Skeletal muscle satellite cell (primary cell): ENCODE results near the genes SEL1L3 and DTHD1.

DNA sequence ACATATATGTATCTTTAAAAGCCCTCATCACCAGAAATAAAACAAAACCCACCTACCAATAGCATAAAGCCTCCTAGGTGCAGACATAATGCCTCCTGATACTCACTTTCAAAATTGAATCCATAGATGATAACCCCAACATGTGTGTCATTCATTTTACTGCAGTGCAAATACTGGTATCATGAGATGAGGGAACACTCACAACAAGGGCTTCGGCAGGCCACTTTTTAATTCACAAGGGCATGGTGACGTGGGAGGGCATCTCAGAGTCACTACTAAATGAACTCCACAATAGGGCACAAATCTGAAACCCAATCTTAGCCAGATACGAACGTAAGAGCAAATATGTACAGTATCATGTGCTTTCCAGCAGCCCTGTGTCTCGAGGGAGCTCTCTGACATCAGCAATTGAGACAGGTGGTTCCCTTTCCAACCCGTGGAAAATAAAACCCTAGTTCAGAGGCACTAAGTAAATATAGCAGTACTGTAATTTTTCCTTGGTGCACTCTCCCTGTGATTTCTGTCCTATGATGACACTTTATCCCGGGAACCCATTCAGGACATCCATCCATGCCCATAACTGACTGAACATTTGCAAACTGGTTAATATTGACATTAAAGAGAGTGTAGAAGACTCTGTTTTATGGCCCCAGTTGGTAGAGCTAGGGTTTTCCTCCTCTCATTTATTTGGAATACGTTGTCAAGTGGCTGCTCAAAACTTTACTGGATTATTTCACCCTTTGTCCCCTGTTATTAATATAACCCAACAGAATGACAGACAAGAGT lies 14.2 kb upstream of the PPARGC1A start:
- CAGE, long polyA plus RNA, result no peak

- CAGE, long polyA plus RNA, result no peak
Observed at GRCh38 chr4:23931457-23931849, 41.6 kb upstream of the PPARGC1A start.

DNA sequence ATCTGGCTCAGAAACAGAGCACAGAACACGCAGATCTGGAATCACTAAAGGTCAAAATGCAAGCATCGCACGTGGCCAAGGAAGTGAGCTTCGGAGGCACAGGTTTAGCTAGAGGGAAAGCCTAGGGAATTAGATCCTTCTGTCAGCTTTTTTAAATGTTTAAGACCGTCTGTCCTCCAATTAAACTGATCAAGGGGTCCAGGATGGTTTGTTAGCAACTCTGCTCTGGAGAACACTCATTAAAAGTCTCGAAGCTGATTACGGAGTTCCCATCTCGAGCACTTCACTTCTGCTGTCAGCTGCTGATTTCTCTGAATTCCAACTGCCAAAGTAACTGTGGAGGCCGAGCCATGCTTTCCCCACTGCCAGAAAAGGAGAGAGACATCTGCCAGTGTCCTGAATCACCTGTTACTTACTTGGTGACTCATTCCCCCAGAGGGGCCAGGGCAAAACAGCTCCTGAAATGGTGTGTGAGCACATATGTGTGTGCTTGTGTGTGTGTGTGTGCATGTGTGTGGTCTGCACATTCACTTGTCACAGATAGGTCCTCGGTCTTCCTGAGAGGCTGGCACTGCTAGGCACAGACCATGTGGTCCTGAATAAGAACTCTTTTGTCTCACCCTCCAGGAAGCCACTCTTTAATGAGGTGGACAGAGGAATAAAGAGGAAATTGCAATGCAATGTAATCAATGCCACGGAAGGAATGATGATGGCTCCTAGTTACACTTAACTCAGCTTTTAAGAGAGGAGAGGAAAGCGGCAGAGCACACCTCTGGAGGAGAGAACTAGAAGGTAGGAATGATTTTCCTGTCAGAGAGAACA lies 177.9 kb upstream of the PPARGC1A start:
- CAGE, long polyA plus RNA, result no peak

DNA sequence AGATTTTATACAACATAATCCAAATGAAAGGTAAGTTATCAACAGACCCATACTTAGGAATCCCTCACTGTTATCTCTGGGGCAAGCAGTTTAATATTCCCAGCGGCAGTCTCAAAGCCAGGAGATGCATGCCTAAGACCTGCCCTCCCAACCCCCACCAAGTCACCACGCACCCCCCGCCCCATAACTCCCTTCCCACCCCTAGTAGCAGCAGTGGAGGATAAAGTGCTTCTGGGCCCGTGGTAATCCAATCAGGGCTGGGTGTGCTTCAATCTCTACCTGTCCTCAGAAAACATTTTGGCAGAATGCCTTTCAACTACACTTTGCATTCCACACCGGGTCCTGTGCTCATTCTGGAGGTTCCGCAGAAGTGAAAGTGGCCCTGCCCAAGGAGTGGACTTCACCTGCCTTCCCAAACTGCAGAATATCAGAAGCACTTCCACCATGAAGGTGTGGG lies 322.4 kb downstream of the DHX15 start:
- CAGE, long polyA plus RNA, result no peak

- CAGE, long polyA plus RNA, result no peak
Observed at GRCh38 chr4:24524211-24524689, 60.1 kb downstream of the DHX15 start.

DNA sequence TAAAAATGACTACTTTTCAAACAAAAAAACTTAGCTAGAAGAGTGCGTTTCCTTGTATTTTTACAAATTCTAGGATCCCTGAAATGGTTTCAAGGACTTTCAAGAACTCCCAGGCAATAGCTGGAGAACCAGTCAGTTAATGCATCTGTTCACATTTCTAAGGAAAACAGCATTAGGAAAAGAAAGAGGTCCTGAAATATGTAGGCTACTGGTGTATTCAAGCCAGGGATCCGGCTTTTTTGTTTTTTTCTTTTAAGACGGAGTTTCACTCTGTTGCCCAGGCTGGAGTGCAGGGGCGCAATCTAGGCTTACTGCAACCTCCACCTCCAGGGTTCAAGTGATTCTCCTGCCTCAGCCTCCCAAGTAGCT lies 11.7 kb downstream of the DHX15 start:
- CAGE, long polyA plus RNA, result no peak

DNA sequence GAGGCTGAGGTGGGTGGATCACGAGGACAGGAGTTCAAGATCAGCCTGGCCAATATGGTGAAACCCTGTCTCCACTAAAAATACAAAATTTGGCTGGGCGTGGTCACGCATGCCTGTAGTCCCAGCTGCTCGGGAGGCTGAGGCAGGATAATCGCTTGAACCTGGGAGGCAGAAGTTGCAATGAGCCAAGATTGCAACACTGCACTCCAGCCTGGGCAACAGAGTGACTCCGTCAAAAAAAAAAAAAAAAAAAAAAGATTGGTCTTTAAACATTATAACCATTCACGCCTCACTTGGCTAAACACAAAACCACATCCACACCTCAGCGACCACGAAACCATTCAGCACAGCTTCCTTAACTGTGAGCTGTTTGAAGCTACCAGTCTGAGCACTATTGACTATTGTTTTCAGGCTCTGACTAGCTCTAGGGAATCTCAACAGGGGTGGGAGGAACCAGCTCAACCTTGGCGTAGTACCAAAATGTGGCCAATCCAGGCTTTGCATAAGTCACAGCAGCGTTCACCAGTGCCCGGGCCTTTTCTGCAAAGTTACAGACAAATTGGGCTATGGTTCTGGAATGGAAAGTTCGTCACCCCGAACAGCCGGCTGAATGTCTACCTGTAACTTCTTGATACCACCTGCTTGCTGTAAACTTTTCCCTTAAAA lies 73.6 kb upstream of the DHX15 start:
- CAGE, long polyA plus RNA, result no peak

- CAGE, long polyA plus RNA, result no peak
Observed at GRCh38 chr4:25653899-25654986, 1.4 kb upstream of the SLC34A2 start.

- CAGE, long polyA plus RNA, result no peak
Observed at GRCh38 chr4:25790012-25790627, 72.7 kb downstream of the SEL1L3 start.

DNA sequence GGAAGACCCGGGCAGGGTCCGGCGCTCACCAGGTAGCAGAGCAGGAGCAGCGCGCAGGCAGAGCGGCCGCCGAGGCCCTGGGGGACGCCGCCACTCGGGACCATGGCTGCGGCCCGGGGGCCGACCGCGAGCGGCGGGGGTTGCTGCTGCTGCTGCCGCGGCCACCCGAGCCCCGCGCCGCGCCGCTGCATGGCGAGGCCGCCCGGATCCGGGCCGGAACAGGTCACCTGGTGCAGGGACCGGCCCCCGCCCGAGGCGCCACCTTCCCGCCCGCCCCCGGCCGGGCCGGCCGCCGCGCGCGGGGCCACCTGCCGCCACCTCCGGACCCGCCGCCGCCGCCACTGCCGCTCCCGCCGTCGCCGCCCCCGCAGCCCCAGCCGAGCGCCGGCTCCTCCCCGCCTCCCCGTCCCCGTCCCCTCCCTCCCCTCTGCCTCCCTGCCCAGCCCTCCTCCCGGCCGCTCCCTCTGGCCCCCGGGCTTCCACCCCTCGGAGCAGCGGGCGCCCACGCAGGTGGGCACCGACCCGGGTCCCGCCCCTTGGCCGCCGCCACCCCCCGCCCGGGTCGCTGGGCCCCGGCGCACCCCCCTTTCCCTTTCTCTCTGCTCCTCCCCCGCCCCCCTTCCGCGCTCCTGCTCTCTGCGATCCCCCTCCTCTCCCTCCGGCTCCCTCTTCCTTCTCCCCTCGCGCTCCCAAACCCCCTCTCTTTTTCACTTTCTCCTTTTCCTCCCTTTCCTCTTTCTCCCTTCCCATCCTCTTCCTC lies at the start of gene SEL1L3:
SEL1L3 (minus strand) TSS at position 343 of the 760 bp plus-strand sequence.
- CAGE, long polyA plus RNA, result start-site peak on the minus strand centred at position 203 of the sequence, 59 bp wide, 115 and 40 reads in 2 replicates

GRCh38 chr4:26131567-26132207 lies 189.1 kb upstream of the RBPJ start:
- CAGE, long polyA plus RNA, result no peak

DNA sequence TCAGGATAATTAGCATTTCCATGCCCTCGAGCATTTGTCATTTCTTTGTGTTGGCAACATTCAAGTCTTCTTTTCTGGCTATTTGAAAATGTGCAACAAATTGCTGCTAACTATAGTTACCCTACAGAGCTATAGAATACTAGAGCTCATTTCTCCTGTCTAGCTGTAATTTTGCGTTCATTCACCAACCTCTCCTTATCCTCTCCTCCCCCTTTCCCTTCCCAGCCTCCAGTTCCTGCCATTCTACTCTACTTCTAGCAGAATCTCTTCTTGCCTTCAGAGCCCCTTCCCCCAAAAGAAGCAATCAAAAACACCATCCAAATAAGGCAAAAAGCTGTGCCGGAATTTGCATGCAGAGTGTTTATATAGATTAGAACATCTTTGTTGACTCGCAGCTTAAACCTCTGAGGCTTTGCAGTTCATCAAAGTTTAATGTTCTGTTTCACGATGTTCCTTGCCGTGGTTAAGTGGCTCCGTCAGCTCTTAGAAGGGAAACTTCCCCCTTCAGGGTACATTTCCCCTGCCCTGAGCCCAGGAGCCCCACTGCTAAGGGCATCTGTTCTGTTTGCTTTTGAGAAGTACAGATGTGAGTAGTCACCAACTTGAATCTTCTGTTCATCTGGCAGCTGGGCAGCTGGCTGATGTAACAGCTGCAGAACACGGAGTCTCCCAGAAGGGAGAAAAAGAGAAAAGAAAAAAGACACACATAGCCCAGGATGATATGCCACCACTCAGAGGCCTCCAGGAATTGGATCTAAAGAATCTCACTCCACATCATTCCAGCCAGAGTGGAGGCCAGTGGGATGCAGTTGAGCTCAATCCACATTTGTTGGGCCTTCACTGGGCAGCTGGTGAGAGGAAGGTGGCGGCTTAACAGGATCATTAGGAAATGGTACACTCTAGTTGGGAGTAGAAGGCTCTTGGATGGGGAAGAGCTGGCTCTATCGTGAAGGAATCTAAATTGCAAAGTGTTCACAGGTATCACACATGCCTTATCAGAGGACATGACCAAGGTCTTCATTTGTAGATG lies 178.9 kb upstream of the RBPJ start:
- CAGE, long polyA plus RNA, result no peak

DNA sequence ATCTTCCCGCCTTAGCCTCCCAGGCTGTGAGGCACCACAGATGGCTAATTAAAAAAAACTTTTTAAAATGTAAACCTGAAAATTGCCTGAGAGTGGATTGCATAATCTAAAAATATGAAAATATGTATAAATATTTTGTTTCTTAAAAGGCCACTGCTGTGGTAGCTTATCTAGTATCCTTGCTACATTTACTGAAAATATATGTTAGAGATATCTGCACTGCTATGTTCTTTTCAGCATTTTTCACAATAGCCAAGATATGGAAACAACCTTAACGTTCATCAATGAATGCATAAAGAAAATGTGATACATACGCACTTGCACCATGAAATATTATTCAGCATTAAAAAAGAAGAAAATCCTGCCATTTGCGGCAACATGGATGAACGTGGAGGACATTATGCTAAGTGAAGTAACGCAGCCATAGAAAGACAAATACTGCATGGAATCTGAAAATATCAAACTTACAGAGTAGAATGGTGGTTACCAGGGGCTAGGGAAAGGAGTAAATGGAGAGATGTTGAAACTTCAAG lies 9.1 kb downstream of the STIM2 start:
- CAGE, long polyA plus RNA, result no peak

DNA sequence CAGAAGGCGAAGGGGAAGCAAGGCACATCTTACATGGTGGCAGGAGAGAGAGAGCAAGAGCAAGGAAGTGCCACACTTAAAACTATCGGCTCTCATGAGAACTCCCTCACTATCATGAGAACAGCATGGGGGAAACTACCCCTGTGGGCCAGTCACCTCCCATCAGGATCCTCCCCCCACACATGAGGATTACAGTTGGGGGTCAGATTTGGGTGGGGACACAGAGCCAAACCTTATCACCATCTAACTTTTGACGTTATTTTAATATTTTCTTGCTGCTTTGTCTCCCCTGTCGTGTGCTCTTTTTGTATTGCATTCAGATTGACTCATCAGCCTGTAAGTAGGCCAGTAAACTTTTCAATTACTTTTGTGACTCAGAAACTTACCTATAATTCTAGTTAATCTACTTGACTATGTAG lies 18.1 kb downstream of the STIM2 start:
- CAGE, long polyA plus RNA, result no peak

GRCh38 chr4:27040339-27040887 lies 179.8 kb downstream of the STIM2 start:
- CAGE, long polyA plus RNA, result no peak

GRCh38 chr4:30721057-30721352 lies 836 bp downstream of the PCDH7 start:
- CAGE, long polyA plus RNA, result no peak

DNA sequence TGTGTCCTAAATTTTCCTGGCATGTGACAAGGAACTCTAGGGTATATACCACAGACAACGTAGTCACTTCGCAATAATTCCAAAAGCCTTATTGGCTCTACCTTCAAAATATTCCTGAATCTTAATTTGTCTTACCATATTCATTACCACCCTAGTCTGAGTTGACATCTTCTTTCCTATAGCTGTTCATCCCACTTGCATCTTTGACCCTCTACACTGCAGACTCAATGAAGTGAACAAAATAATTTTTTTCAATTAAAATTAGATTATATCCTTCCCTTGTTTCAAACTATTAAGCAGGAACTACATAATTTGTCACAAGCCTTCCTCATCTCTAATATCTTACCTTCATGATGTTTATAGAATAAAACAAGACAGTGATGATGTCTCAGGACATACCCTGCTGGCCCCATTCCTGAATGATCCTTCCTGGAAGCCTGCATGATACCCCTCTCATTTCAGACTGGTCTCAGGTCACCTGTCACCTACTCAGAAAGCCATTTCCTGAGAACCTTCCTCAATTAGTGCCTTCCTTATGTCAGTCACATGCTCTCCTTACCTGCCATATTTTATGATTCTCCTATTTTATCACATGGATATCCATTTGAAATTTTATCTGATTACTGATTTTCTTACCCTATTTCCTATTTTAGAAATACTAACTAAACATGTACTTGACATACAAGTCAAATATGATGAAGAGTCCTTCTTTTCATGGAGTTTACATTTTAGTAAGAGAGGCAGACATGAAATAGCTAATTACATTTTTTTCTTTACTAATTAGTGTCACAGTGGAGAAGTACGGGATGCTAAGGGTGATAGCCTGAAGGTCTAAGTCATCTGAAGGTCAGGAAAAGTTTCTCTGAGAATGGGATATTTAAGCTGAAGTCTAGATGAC lies 166.6 kb downstream of the ARAP2 start:
- CAGE, long polyA plus RNA, result no peak

- CAGE, long polyA plus RNA, result no peak
Observed at GRCh38 chr4:36255404-36256219, 11.3 kb upstream of the ARAP2 start.

DNA sequence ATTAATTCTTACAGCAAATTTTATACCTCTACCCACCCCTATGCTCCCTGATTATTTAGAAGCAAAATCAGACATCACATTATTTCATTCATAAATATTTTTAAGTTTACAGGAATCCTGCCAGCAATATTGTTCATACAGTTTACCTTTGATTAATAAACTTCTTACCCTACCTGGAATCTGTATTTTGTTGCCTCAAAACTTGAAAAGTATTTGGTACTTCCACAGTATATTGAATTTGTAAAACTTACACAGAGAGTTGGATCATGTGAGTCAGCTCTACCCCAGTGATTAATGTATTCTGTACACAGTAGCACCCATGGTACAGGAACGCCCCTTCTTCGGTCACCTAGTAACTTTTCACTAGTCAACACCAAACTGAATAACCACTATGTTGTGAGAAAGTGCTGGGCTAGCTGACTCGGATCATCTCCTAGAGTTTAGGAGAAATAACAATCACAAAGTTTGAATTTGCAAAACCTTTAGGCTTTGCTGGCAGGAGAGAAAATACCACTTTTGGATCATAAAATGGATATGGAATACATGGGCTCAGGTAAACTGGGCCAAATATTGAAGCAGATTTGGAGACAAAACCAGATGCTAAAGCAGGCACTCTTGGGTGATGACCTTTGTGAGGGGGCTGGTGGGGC lies at the start of gene DTHD1:
DTHD1 (plus strand) TSS at position 386 of the 650 bp plus-strand sequence.
- CAGE, long polyA plus RNA, result no peak

GRCh38 chr4:36322723-36323474 lies 41.5 kb downstream of the DTHD1 start:
- CAGE, long polyA plus RNA, result no peak